SJCRH30 (cell line): ENCODE results near the gene TAF3.

GRCh38 chr10:6301713-6302065 is 99.0 kb downstream of the PFKFB3 start:
- RAMPAGE, long total RNA = no peak

DNA sequence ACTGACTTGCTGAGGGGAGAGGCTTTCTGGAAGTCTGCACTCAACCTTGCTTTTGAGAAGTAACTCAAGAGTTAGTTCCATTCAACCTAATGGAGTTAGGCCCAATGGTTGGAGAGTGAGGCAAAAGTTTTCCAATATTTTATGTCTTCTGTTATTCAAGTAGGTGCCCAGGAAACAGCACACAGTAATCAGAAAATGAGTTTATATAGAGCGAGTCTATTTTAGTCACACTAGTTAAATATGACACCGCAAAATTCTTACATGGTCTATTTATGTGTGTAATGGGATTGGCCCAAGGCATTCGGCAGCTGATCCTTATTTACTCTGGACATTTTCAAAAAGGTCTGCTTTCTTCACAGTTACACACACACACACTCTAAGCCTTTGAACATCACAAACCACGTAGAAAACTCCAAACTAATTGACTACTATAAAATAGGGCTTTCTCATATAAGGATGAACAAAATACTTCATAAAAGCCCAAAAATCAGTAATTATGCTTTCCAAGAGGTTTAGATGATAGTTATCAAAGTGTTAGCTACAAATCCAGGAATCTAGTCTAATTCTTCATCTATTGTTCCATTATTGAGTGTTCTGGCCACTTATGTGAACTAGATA is 64.6 kb downstream of the PRKCQ start:
- RAMPAGE, long total RNA = no peak

DNA sequence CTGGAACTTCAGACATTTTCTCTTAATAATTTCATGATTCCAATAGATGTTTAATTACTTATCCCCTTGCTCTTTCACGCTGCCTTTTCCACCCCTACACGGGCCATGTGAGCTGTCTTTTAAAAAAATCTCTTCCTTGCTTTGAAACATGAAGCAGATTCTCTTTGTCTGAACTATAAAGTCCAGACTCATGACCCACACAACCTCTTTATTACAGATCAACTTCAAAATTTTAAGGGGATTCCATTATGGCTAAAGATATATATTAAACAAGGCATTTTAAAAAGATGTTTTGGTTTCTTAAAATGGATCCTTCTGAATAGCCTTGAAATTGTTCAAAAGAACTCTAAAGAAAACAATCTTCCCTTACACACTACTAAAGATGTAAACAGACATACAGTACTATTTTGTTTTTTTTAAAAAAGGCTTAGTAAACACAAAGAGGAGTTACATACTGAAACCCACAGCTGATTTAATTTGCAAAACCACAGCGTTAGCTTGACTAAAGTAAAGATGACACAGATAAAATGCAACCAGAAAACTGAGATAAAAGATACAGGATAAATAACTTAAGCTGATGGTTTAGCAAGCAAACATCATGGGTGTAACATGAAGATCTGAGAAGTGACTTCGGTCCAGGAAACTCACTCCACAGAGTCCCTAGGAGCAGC is 22.0 kb downstream of the PRKCQ start:
- RAMPAGE, long total RNA = no peak

GRCh38 chr10:6562952-6563435 is 17.1 kb downstream of the PRKCQ start:
- RAMPAGE, long total RNA = no peak

DNA sequence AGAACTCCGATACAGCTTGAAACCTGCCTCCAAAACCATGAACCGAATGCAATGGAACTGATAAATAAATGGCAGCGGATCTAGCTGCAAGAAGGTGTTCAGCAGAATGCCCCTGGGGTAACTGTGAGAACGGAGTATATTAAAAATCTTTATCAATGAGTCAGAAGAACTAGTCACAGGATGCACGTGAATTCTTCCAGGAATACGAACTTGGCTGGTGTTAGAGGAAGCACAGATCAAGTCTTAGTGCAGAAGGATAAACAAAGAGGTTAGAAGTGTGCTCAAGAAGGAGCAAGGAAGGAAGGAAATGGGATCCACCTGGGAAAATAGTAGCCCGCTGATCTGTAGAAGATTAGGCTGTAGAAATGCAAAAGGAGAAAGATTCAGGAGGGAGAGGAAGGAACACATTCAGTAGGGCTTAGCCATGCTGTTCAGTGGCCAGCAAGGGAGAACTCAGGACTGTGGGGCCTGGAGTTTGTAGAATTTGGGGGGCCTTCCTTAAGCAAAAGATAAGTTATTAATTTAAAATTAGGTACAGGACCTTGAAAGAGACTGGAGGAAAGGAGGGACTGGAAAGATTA is 142.2 kb upstream of the PRKCQ start:
- RAMPAGE, long total RNA = no peak

- RAMPAGE, long total RNA = no peak
Measured at GRCh38 chr10:6916840-6917588, 336.9 kb upstream of the PRKCQ start.

DNA sequence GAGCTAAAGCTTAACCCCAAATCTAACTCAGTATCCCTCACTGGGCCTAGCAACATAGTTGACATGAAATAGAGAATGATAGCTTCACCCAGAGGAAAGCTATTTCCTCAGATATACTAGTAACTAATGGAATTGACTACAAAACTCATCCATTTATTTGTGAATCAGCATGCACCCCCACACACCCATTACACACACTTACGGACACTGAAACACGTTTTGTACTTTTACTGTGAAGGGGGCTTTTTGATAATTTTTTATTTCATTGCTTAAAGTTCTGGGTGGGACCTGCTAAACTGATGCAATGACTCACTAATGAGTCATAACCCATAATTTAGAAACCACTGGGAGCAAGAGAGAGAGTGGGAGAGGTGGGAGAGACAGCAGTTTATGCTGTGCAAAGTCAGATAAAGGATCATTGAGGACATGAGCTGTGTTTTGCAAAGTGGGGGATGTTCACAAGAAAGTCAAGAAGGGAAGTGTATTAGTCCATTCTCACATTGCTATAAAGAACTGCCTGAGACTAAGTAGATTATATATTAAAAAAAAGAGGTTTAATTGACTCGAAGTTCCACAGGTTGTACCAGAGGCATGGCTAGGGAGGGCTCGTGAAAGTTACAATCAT is 382.7 kb downstream of the SFMBT2 start:
- RAMPAGE, long total RNA = no peak

DNA sequence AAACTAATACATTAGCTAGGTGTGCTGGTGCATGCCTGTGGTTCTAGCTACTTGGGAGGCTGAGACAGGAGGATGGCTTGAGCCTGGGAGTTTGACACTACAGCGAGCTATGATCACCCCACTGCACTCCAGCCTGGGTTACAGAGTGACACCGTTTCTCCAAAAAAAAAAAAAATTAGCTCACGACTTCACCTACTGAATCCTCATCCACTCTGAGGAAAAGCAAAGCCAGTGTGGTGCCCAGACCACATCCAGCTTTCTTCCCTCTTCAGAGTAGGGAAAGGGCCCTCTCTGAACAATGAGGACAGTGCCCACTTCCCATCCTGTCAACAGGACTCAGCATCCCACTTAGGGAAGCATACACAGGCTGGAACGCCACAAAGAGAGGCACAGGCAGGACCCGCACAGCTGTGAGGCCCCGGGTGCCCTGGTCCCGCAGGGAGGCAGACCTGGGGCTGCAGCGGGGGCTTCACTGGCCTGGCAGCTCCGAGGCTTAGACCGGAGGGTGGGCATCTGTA is 136.1 kb downstream of the SFMBT2 start:
- RAMPAGE, long total RNA = no peak

- RAMPAGE, long total RNA = no peak
Measured at GRCh38 chr10:7625911-7626208, 40.9 kb downstream of the ITIH5 start.

GRCh38 chr10:7665471-7666417 is 1.0 kb downstream of the ITIH5 start:
- RAMPAGE, long total RNA = no peak

DNA sequence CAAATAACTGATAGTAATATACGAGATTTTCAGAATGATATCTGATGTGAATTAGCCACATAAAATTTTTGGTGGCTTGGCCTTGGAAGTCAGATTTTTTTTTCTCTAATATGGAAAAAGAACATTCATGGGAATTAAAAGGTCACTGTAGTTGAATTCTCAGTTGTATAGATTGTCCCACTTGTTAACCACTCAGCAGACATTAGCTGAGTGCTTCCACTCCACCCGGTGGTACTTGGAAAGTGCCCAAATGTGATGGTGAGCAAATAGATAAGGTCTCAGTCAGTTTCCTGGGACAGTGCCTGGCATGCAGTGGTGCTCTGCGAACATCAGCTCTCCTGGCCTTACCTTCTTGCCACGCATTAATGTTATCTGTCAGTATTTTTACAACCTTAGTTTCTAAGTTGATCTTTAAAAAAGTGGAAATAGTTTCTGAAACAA is 1.4 kb downstream of the ATP5F1C start:
- RAMPAGE, long total RNA = no peak

DNA sequence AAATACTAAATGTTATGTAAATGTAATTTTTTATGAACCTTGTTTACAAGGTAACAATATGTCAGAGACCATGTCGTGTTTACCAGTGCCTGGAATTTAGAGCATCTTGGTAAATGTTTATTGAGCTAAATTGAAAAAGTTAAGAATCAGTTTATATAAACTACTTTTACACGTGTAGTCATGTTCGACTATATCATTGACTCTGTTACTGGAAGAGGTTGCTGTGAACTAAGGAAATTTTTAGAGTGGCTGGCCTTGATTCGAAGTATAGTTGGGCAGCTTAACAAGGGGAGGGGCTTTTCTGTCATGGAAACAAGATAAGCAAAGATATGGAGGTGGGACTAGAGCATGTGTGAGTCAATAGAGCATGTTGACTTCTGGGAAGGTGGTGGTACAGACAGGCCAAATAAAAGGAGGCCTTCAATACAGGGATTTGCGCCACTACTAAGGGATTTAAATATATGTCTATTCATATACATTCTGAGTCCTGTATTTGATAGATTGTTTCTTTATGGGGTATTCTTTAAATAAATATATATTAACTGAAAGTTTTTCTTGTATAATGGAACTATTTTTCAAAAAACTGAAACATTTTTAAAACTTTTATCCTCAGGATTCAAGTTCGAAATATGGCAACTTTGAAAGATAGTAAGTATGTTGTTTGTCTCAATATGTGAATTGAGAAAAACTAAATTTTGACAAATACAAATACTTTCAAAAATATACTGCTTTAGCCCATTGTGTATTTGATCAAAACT is 7.7 kb downstream of the ATP5F1C start:
- RAMPAGE, long total RNA = no peak

DNA sequence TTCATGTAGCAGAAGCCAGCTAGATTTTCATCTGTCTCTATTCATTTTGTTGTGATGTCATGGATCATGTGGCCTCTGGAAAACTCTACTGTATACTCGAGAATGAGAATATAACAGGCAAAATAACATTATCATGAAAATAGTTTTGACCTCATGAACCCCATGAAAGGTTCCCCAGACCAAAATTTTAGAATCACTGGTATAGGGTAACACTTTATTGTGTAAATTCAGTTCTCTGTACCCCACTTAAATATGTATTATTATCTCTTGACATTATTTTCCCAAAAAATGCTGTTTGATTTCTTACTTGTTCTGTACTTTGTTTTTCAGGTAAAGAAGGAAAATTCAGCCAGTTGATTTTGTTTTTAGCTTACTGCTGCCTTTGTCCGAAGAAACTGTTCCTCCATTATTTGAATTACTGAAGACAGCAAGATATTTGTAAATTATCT is 11.0 kb upstream of the TAF3 start:
- RAMPAGE, long total RNA = no peak

DNA sequence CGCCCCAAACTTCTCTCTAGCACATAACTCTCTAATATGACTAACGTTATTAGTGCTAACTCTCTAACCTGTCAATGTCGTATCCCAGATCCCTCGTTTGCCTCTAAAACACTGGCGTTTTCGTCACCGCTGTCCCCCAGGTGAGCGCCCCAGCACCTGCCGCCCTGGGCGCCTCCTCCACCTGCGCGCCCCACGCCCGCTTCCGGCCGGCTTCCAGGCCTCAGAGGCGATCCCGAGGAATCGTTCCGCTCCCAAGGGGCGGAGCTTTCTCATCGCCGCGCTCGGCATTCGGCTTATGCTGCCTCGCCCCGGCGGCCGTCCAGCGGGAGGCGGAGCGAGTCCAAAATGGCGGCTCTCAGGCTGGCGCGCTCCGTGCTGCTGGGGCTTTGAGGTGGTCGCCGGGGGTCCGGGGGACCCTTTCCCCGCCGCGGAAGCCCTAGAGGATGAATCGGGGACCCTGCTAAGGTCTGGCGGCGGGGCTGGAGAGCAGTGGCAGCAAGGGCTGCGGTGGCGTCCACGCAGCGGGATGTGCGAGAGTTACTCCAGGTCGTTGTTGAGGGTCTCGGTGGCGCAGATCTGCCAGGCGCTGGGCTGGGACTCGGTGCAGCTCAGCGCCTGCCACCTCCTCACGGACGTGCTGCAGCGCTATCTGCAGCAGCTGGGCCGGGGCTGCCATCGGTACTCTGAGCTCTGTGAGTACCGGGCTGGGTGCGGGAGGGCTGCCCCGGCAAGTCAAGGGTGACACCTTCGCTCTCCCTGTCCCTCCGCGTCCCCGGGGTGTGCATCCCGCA is at the start of gene TAF3:
Gene TAF3, plus strand, starts transcription at position 322 of the 791 bp plus-strand sequence.
- RAMPAGE, long total RNA = start-site peak on the plus strand centred at position 332 of the sequence, 23 bp wide, 21 and 15 reads in 2 replicates

- RAMPAGE, long total RNA = no peak
Measured at GRCh38 chr10:8054938-8055388, 475 bp downstream of the GATA3 start.

DNA sequence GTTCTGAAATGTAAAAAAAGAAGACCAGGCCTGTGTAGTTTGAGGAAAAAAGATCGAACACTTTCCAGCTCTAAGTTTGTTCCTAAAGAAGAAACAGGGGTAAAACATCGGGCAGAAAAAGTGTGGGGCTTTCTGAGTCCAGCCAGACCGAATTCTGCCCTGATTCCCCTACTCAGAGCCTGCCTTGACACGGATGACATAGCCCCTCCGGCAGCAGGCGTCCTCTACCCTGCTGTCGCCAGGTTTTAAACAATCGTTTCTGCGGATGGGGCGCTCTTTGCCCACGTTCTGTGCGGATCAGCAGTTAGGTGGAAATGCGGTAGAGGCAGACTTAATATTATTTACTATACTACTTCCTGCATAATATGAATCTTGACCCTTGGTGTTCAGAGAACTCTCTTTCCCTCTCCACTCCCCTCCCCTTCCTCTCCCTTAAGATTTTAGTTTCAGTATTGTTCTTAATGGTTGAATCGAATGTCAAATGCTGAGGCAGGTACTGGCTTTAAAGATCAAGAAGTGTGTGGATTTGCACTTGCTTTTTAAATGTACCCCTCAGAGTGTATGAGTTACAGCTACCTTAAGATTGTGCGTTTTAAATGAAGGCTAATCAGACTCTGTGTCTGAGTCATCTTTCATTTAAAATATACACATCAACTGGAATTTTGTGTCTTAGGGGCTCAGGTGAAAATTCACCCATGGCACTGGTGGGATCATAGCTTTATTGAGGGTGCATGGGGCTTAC is 2.5 kb downstream of the GATA3 start:
- RAMPAGE, long total RNA = no peak

DNA sequence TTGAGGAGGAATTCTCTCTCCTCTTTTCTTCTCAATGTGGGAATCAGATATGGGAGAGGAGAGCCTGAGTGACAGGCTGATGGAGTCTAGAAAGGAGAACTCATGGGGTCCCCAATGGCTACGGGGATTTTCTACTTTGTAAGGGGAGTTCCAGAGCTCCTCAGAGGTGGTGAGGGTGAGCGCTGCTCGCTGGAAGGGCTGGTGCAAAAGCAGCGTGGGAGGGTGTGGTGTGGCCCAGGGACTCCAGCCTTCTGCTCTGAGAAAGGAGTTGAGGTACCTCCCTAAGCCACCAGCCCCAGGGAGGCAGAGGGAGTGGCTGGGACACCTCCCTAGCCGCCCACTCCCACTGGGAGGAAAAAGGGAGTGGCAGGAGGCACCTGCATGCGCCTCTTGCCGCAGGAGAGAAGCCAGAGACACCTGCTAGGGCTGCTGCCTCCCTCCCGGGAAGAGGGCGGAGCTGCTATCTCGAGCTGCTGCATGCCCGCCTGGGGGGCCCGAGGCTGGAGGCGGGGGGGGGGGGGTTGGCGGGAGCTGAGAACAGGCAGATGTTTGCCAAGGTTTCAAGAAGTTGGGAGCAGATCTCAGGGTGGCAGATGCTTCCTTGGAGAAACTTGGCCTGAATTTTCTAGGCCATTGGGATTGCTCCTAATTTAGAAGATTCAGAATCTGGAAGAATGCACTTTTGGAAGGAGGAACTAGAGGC is 48.6 kb downstream of the GATA3 start:
- RAMPAGE, long total RNA = no peak

DNA sequence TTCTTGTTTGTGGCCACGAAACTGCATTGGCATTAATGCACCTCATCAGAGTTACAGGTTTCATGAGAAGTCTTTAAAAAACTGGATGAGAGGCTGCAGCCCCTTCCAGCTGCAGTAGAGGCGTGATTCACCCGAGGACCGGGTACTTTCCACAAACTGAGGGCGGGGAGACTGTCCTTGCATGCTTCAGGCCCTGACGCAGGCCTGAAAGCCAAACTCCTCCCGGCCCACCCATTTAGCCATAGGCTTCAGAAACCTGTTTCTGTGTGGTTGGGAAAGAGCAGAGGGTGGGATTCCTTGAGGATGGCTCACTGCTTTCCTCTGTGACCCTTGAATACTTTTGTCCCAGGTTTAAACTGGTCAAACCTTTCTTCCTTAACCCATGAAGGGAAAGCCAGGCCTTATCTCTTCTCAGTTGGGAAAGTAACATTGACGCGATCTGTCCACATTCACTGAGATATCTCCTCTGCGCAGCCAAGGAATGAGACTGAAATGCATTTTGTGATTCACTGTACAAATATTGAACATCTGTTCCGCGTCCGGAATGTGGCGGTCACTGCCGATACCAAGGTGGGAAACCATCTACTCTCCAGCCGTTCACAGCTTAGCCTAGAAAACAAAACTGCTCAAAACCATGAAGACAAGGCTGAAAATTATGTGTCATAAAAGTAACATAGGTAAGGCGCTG is 311.7 kb downstream of the GATA3 start:
- RAMPAGE, long total RNA = no peak

DNA sequence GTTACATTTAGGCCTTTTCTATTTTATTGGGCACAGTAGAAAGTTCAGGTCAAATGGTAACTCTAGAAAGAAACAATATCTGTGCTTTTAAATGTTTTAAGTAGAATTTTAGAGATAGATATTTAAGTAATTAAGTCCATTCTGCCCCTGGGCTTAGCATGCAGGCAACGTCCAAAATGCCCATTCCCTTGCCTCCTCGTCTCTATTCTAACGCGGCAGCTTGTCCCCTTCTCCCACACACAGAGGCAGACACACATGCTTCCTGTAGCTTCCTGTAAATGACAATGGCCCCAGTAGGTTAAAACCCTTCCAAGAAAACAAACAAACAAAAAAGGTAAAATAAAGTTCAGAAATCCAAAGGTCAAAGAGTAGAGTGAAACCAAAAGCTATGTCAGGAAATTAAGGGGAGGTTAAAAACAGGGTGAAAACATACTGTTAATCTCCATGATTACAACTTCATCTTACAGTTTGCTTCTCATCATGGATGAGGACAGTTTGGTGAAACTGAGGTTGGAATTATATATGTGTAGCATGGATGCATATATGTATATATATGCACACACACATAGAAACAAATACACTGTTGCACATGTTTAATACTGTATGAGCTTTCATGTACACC is 857.6 kb downstream of the GATA3 start:
- RAMPAGE, long total RNA = no peak

GRCh38 chr10:9016744-9017414 is 962.4 kb downstream of the GATA3 start:
- RAMPAGE, long total RNA = no peak